ENCODE results near the gene C4orf19.

DNA sequence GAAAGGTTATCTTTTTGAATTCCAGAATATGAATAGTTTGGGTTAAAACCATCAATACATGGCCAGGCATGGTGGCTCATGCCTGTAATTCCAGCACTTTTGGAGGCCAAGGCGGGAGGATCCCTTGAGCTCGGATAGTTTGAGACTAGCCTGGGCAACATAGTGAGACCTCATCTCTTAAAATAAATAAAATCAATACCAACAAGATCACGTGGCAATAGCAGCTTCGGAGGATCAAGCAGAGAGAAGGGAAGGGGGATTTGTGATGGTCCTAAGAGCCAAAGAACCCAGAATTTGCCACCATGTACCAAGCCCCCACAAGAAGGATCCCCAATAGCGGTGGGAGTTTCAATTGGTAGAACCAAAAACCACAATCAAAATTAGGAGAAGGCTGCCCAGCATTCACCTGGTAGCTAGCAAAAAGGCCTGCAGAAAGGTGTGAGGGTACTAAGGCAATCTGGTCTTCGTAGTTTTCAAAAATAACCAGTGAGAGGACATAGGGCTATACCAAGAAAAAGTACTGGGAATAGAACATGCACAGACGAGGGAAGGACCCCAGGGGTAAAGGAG, 31.9 kb upstream of the ZCCHC4 start:
- PRO-cap, result no peak

- PRO-cap, result no peak
Observed at GRCh38 chr4:25397944-25398883, 21.2 kb downstream of the ANAPC4 start.

DNA sequence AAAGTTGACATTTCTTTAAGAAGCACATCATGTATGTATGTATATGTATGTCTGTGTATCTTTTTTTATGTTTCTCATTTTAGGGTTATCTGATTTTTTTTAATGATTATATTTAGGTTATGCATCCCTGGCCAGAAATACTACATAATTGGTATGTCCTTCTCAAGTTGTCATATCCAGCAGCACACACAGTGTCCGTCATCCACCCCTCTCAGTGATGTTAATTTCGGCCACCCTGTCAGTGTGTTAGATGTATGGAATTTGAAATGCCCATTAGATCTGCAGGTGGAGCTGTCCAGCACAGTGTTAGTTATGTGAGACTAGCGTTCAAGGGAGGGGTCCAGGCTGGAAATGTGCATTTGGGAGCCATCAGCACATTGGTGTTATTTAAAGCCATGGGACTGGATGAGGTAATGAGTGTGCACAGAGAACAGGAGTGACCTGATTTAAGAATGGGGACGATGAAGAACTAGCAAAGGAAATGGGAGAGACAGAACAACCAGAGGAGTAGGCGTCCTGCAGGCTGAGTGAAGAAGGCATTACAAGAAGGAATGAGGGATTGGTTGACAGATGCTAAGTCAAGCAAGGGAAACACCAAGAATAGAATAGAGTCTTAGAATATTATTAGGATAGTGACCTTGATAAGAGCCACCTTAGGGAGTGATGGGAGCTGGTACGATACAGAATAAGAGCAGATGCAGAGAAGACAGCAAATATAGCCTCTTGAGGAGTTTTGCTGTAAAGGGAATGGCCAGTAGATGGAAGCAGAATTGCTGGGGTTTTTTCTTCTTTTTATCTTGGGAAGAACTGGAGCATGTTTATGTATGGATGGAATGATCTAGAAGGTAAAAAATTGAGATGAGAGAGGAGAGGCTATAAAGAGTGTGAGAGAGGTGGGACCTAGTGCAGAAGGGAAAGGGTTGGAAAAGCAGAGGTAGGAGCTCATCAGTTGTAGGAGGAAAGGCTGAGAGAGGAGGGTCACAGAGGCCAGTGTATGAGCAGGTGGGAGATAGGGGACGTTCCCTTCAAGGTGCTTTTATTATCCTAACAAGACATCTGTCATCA, 22.7 kb downstream of the ANAPC4 start:
- PRO-cap, result no peak

DNA sequence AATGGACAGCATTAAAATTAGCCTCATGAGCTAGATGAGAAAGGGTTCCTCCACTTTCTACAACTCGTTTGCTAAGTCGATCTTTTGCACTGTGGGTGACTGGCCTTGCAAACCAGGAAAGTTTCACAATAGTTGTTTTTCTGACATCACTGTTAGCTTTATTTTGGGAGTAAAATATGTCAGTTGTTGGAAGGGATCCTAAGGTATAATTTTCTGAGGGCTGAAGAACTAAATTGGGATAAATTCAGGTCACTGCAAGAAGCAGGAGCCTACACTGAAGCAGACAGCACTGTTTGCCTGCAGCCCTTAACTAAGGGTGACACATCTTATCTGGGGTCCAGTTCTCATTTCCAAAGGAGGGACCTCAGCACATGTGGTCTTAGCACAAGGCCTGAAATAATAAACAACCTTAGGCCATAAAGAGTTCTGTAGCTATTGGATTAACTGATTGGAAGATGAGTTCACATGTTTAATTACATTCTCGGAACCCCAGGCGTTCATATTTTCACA, 29.2 kb downstream of the ANAPC4 start:
- PRO-cap, result no peak

GRCh38 chr4:25440397-25440677, 63.3 kb downstream of the ANAPC4 start:
- PRO-cap, result no peak

- PRO-cap, result no peak
Observed at GRCh38 chr4:25653899-25654986, 1.4 kb upstream of the SLC34A2 start.

DNA sequence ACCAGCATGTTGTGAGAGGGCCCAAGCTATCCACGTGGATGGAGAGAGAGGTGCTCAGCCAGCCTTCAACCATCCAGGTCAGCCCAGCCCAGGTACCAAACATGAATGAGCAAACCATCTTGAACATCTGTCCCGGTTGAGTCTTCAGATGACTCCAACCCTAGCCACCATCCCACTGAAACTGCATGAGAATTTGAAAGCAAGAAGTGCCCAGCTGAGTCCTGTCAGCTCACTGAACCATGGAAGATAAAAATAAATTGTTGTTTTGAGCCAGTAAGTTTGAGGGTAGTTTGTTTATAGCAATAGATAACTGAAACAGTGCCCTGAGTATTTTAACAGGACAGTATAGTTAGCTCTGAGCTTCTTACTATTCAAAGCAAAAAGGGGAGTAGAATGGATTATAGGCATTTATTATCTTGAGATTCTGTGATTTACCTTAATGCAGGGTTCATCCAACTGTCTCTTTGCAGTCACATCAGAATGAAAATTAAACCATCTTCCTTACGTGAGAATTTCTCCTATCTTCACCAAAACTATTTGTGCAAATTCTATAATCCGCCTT, 7.4 kb upstream of the SEL1L3 start:
- PRO-cap, result no peak

GRCh38 chr4:26163294-26163796, 157.5 kb upstream of the RBPJ start:
- PRO-cap, result no peak

DNA sequence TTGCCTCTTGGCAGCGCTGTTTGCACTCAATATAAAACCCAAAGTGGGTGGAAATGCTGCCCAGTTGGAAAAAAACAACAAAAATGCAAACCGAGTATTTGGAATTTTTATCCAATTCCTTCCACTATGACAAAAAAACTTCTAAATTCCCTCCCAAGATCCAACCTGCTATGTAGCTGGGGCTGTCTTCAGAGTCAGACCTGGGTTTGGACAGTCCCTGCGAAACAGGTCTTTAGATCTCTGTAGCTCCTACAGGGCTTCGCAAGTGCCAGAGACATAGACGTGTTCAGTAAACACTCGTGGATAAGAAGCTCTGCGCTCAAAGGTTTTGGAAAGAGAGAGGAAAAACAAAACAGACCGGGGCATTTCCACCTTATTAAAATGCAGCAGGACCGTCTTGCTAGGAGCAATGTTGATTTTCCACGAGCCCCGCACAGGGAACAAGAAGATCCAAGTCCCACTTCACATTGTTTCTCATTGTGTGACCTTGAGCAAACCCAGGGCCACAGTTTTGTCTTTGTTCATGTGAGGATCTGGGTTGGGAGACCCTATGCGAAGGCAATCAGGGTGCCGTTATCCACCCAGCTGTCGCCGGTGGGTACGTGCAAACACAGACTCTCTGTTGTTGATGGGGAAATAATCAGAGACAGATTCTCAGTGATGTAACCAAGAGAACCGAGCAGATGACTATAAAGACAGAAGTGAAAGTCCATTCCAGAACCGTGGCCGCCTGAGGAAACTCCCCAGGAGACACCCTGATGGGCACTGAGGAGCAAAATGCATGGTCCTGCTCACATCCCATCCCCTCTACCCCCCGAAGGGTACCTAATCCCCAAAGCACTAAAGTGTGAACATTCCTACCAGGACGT, 102.9 kb upstream of the RBPJ start:
- PRO-cap, result no peak

- PRO-cap, result no peak
Observed at GRCh38 chr4:26345680-26346654, 25.2 kb downstream of the RBPJ start.

- PRO-cap, result no peak
Observed at GRCh38 chr4:26869633-26870165, 9.1 kb downstream of the STIM2 start.

DNA sequence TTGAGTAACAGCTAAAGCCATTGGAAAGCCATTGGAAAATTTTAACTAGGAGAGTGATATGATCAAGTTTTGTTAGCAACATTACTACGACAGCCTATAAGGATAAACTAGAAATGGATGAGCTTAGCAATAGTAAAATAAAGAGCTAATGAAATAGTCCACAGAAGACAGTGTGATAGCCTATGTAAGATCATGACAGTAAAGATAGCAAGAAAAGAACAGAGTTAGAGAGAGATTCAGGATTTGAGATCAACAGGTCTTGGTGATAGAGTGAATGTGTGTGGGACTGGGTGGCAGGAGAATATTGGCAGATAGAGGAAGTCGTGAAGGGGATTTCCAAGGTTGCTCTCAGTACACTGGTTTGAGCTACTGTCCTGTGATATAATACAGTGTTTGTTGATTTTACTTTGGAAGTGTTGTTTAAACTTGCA, 44.0 kb downstream of the DTHD1 start:
- PRO-cap, result no peak

- PRO-cap, result no peak
Observed at GRCh38 chr4:36871383-36871632, 373.2 kb upstream of the NWD2 start.

DNA sequence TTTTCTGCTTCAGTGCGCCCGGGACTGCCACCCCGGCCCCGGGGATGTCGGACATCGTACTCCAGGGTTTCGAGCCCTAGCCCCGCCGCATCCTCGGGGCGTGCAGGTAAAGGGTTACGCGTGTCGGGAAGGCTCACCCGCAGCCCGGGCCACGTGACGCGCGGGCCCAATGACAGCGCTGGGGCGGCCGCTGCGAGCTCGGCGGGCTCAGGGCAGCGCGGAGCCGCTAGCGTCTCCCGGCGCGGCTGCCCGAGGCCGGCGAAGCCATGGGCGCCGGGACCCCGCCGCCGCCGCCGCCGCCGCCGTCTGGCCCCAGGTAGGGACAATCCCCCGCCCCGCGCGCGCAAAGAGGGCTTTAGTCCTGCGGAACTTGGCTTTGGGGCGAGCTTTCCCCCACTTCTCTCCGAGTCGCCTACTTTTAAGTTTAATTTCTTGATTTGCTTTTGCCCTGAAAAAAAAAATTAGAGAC, at the start of gene C4orf19:
Gene C4orf19, plus strand, starts transcription at position 201 of the 469 bp plus-strand sequence.
- PRO-cap, result bidirectional peak, plus-strand start at position 232 of the sequence, minus-strand start at position 81 of the sequence

GRCh38 chr4:37462913-37463483, 9.3 kb downstream of the C4orf19 start:
- PRO-cap, result unidirectional peak, minus-strand start at chr4:37463217

GRCh38 chr4:37490288-37490867, 36.7 kb downstream of the C4orf19 start:
- PRO-cap, result bidirectional peak, plus-strand start at chr4:37490645, minus-strand start at chr4:37490531

DNA sequence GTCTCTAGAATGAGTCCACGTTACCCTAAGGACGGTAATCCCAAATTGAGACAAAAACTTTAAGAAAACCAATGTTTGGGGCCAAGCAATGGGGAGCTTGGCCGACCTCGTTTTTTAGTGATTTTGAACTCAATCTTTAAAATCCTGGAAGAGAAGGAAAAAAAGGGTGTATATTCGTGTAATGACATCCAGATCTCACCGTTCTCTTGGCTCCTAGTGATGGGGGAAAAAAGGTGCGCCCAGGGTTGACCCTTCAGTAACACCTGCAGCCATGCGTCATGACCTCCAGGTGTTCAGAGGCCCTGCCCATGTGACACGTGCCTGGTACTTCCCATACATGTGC, 90.4 kb downstream of the RELL1 start:
- PRO-cap, result no peak

DNA sequence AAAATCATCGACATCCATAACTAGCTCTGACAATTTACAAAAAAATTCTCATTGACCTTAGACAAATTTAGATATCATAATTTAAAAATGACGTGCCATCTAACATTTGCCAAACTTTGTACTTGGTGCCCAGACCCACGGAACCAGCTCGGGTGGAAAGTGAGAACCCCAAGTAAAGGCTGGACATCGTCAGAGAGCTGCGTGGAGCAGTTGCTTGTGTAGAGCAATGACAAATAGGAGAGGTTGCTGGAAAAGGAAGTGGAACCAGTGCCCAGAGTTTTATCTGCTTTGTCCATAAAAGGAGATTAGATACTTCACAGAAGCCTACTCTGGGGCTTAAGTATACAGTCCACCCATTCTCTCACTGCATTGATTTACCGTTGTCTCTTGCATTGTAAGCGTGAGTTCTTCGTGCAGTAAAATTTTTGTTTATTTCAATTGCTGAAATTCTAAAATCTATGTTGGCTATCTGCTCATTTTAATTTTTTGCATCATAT, 5.4 kb upstream of the TBC1D1 start:
- PRO-cap, result no peak

GRCh38 chr4:37973282-37973824, 13.2 kb downstream of the PTTG2 start:
- PRO-cap, result no peak

GRCh38 chr4:38050419-38050928, 90.3 kb downstream of the PTTG2 start:
- PRO-cap, result no peak